Bile duct (tissue), 1 donor: ENCODE measurements around the genes STAB1, ITIH4 and SFMBT1.

GRCh38 chr3:52405969-52406811 lies 3.6 kb downstream of the BAP1 start:
- PRO-cap = no peak

GRCh38 chr3:52472215-52472548 lies 16.8 kb downstream of the NISCH start:
- PRO-cap = no peak

DNA sequence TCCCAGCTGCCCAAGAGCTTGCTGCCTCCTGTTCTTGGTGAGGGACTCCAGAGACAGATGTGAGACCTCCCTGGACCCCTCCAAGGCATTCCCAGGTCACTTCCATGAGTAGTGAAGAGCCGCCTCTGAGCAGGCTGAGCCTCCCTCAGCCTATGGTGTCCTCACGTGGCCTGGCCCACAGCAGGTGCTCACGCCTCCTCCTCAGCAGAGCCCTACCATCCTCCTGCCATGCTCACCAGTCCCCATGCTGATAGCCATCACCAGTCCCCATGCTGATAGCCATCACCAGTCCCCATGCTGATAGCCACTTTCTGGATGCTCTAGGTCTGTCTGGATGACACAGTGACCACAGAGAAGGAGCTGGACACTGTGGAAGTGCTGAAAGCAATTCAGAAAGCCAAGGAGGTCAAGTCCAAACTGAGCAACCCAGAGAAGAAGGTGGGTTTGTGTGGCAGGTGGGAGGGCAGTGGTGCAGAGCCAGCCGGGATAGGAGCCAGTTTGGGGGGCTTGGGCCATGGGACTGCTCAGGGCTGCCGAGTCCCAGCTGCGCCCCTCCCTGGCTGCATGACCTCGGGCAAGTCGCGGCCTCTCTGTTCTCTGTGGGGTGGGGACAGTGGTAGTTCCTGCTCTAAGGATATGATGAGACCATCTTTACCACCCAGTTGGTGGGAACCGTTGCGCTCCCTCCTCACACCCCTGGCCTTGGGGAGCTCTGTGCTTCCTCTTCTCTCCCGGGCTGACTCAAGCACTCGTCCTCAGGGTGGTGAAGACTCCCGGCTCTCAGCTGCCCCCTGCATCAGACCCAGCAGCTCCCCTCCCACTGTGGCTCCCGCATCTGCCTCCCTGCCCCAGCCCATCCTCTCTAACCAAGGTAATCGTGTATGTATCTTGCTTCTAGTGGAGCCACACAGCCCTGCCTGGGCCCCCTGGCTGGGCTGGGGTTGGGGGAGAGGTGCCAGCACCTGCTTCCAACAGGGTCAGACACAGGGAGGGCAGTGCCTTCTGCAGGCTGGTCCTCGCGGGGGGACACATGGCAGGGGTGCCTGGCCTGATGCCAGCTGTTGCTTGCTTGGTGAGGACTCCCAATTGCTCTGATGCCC lies 15.4 kb upstream of the STAB1 start:
- PRO-cap = no peak

- PRO-cap = bidirectional peak, plus-strand start at chr3:52495369, minus-strand start at chr3:52495236
Observed at GRCh38 chr3:52494730-52495741, at the start of gene STAB1. Gene STAB1, plus strand, starts transcription at chr3:52495338.

GRCh38 chr3:52527095-52527432 lies 6.6 kb downstream of the NT5DC2 start:
- PRO-cap = no peak

GRCh38 chr3:52533929-52534176 lies 196 bp upstream of the NT5DC2 start:
- PRO-cap = bidirectional peak, plus-strand start at chr3:52533979, minus-strand start at chr3:52533810

DNA sequence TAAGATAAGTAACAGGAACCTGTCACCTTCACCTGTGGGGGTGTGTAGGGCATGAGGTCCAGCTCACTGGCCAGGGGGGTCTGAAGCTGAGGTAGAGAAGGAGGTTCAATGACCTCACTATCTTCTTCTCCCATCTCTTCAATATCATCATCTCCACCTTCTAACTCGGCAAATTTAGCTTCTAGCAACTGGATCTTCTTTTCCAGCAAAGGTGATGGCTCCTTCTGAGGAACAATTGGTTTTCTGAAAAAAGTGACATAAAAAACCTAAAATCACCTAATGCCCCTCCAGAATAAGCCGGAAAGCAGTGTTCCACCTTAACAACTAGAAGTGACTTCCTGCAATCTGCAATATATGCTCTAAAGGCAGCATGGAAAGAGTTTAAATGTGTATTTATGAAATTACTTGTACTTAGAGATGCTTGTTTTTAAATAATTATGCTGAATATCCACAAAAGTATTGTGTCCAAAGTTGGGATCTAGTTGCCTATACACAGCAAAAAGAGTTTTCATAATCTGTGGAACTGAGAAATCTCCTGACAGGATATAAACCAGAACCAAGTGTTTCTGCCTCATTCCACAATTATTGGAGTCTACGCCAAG lies 26.9 kb downstream of the UQCC5 start:
- PRO-cap = no peak

- PRO-cap = no peak
Observed at GRCh38 chr3:52609180-52610117, 73.0 kb downstream of the UQCC5 start.

GRCh38 chr3:52634586-52635094 lies 51.2 kb upstream of the GNL3 start:
- PRO-cap = no peak

GRCh38 chr3:52670444-52671228 lies 15.2 kb upstream of the GNL3 start:
- PRO-cap = no peak

GRCh38 chr3:52694377-52695492 lies 8.9 kb downstream of the GNL3 start:
- PRO-cap = no peak

DNA sequence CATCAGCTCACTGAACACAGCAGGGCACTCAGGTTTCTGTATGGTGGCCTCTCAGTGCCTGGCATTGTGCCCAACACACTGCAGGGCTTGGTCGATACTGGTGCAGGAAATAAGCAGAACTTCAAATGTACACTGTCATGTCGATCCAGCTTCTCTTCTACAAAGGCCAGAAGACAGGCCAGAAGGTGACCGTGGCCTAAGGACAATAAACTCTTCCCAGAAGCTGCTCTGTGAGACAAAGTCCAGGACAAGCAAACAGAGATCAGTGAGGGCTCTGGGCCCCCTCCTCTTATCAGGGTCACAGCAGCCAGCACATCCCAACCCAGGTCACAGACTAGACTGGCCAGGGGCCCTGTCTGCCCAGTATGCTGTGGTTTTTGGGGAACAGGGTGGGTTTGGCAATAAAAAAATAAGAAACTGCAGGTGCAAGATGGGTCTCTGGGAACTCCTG lies 2.0 kb upstream of the ITIH1 start:
- PRO-cap = no peak

DNA sequence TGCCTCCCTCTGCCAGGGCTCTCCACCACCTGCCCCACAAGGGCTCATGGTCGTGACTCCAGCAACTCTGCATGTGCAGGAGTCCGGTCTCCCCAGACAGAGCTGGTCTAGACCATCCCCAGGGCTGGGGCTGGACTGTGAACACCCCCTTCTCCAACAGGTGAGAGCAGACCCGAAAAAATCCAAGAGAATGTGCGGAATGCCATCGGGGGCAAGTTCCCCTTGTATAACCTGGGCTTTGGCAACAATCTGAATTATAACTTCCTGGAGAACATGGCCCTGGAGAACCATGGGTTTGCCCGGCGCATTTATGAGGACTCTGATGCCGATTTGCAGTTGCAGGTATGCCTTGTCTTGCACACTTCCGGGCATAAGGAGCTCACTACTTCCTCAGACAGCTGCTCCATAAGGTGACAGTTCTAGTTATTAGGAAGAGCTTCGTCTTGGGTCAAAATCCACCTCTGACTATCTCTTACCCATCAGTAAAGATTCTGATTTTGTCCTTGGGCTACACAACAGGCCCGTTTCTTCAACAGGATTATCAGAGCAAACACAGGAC lies 6.3 kb downstream of the ITIH3 start:
- PRO-cap = no peak

GRCh38 chr3:52817871-52819091 lies 12.2 kb downstream of the ITIH4 start:
- PRO-cap = no peak

- PRO-cap = unidirectional peak, minus-strand start at chr3:52830672
Observed at GRCh38 chr3:52830483-52831483, at the start of gene ITIH4. Gene ITIH4, minus strand, starts transcription at chr3:52830672.

GRCh38 chr3:52832731-52833411 lies 1.9 kb downstream of the MUSTN1 start:
- PRO-cap = no peak

DNA sequence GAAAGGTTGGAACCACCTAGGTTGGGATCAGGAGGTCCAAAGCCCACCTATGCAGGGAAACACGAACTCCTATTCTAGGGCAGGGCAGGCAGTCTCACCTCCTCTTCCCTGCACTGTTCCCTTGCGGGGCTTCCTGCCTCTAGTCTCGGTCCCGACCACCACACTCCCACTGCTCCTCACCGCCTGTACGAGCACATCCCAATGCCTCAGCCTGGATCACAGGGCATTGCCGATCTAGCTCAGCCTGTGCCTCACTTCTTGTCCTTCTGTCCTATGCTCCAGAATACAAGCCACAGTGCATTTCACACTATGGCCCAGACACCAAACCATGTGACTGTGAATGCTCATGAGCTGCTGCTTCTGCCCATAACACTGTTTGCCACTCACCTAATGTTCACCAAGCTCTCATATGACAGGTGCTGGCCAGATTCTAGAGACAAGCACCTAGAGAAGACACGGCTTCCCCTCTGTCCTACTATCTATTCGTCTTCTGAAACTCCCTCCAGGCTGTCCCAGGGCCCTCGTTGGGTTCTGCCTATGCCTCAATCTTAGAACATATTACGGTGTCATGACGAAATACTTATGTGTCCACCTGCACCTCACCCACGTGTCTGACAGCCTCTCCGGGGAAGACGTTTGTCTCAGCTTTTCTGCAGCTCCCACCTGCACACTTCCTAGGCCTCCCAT lies 6.8 kb upstream of the MUSTN1 start:
- PRO-cap = no peak

DNA sequence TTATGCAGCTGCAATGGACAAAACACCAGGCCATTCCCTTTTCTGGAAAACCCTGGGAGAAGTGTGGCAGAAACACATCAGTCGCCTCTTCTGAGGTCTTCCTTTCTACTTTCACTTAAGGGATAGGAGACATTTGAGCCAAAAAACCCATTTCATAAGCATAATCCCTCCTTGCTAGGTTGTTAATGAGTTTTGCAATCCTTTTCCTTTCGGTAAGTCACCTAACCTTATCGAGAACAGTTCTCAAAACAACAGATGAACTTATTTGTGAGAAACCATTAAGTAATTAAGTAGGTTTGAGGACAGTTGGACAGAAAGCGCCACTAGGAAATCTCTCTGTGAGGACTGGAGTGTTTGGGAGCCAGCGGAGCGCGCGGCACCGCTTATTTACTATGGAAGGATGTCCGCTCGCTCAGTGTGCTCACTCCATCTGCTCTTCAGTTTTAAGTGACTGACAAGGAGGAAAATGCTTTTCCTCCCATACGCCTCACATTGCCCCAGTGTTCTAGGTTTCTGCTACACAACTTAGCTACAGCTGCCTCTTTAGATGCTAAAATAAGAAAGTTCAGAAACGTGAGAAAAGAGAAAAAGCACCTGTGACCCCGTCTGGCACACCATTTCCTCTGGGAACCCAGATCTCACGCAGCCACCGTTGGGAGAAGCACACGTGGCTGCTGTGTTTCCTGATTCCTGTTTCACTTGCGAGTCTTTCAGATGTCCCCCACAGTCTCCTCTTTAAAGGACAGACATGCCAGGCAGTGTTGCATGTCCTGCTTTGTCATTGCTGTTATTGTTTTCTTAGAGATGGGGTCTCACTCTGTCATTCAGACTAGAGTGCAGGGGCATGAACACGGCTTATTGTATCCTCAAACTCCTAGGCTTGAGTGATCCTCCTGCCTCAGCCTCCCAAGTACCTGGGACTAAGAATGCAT lies 11.6 kb upstream of the MUSTN1 start:
- PRO-cap = no peak

DNA sequence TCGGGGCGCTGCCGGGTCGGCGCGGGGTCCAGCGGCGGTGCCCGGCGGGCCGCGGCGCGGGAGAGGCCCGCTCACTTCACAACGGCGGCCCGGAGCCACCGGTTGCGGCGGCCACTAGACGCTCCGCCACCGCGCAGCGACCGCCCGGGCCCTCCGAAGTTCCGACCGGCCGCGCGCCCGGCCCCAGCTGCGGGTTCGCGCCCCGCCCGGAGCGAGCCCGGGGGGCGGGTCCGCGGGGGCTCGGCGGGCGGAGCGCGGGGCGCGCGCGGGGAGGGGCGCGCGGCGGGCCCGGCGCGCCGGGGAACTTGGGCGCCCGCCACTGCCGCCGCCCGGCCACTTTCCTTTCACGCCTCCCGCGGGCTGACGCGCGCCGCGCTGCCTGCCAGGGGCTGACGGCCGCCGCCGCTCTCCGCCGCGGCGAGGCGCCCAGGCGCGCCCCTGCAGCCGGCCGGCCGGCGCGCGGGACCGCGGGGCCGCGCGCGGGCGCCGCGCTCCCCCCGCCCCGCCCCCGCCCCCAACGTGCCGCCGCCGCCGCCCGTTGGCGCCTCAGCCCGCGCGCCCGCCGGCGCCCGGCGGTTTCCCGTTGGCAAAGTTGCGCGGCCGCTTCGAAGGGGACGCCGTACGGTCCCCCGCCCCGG lies 639 bp downstream of the SFMBT1 start:
- PRO-cap = bidirectional peak, plus-strand start at position 332 of the sequence, minus-strand start at position 160 of the sequence

DNA sequence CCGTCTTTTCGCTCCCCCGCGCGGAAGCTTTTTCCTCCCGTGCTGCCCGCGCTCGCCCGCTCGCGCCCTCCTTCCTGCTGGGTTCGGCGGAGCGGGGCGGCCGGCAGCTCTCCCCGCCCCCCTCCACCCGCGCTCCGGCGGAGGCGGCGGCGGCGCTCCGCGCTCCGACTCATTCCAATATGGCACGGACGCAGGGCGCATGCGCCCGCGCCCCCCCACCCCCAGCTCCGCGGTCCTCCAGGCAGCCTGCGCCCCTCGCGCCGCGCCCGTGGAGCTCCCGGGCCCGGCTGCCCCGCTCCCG lies at the start of gene SFMBT1:
TSS of gene SFMBT1 (minus strand) at position 181 of the 301 bp plus-strand sequence.
- PRO-cap = bidirectional peak, plus-strand start at position 244 of the sequence, minus-strand start at position 181 of the sequence